ENCODE data around the gene ZNF607.

- PRO-cap = no peak
- RAMPAGE, long total RNA = no peak
Measured at GRCh38 chr19:37117450-37118114, 39.3 kb downstream of the ZNF420 start.

DNA sequence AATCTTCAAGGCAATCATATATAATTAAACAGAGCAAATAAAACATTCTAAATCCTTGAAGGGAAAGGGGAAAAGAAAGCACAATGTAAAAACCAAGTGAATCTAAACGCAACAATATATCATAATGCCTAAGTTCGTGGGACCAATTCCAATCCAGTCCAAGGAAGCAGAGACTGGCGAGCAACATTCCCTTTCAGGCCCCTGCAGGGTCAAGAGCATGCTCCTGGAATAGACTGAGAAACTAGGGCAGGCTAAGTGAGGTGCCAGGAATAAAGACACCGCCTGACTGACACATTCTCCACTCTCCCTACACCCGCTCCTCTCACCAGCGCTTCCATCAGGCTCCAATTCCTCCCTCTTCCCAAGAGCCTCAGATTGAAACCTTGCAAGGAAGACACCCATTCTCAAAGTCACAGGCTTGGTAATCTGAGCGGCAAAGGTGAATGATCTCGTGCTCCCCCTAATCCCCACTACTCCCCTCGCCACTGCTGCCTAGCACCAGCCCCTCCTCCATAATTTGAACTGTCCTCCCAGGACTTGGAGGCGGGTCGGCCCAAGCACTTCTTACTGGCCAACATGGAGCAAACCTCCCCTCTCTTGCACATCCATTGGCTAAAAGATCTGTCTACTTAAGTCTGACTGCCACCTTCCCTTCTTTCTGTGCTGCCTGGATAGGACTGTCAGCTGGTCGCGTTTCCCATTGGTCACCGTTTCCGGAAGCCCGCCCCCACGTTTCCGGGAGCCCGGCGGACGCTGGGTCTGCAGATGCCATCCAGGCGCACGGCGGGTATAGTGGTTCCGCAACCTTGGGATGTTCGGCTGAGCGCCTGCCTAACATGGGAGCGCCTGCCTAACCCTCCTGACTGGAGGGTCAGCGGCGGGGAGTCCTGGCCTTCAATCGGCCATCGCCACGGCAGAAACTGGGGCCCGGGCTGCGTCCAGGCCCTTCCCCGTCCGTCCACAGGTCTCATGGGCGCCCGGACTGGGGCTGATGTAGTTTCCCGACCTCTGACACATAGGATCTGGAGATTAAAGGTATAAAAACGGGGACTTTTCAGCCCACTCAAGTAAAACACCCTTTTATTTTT is 33.5 kb downstream of the ZNF383 start:
- PRO-cap = no peak
- RAMPAGE, long total RNA = no peak

GRCh38 chr19:37507362-37507871 is 678 bp downstream of the ZNF793 start:
- PRO-cap = no peak
- RAMPAGE, long total RNA = no peak

DNA sequence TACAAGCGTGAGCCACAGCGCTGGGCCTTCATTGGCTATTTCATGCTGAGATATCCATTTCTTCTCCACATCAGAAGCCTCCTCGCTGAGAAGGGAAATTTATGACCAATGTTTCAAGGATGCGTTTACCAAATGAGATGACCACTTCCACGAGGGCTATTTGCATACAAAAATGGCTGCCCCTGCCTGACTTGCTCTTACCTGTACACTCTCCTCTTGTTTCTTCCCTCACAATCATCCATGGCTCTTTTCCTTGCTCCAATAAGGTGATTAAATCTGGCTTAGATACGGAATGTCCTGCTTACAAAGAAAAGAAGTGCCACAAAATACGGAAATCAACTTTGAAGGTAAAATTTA is 11.9 kb downstream of the ZNF607 start:
- PRO-cap = no peak
- RAMPAGE, long total RNA = no peak

DNA sequence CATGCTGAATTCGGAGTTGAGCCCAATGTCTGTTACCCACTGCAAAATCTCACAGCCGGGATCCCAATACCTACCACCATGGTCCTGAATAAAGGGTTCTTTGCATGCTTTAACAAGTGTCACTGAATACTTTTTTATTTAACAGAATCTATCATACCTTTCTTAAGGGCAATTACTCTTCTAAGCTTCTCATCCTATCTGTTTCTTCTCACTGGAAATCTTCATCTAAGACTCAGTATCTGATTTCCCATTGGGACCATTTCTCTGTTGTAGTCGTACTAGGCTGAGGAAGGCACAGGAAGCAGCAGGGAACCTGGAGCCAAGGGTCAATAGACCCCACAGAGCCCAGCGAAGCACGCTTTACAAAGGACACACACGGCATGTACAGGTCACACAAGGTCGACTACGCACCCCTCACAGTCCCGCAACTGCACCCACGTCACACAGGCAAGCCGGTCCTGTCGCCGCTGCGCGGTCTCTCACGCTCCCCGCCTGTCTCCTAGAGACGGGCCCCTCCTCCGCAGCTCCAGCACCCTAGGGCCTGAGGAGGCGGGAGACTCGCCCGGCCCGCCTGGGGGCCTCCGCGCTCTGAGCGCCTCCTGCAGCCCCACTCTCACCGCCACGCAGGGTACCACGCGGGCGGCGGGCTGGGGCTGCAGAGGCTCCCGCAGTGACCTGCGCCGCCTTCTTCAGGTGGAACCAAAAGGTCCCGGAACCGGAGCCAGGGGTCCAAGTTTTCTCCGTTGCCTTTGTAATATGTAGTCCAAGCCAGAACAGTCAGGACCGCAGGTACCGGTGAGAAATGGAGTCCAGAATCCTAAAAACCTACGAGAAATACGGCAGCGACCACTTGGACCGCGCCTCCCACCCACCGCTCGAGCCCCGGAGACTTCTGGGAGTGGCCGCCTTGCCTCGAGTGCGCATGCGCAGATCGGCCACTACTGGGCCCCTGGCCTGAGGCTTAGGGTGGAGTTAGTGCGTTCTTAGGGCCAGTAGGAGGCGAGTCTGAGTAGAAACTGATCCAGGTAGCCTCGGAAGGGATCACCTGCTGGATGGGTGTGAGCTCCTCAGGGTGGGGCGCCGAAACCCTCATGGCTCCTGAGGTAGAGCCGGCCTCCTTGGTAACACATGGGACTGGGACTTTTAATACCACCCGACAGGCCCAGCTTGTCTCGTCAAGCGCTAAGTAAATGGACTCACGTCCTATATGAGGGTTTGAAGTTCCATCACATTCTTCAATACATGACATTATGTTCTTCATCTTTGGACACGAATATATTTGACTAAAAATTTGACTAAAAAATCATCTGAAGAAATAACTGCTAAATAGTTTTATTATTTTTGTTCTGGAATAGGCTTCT is at the start of gene ZNF607:
Gene ZNF607 (minus strand): TSS at position 904 of the 1,361 bp plus-strand sequence.
- PRO-cap = unidirectional peak, minus-strand start at position 877 of the sequence
- RAMPAGE, long total RNA = no peak

DNA sequence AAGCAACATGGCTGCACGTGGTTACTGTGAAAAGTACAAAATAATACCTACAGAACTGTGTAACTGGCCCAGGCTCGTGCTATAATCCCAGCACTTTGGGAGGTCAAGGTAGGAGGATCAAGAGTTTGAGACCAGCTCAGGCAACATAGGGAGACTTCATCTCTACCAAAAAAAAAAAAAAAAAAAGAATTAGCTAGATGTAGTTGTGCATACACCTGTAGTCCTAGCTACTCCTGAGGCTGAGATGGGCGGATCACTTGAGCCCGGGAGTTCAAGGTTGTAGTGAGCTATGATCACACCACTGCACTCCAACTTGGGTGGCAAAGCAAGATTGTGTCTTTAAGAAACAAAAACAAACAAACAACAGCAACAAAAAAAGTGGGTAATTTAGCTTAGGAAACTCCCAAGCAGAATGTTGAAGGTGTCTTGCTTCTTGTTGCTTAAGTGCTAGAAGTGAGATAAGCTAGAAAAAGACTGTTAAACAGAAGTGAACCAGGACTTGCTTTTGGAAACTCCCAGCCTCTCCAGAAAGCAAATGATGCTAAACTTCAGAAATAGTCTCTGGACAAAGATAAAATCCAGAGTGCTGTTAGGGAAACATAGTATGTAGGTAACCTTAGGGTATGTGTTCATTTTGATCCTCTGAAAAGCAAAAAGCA is 16.4 kb upstream of the ZNF607 start:
- PRO-cap = no peak
- RAMPAGE, long total RNA = no peak

DNA sequence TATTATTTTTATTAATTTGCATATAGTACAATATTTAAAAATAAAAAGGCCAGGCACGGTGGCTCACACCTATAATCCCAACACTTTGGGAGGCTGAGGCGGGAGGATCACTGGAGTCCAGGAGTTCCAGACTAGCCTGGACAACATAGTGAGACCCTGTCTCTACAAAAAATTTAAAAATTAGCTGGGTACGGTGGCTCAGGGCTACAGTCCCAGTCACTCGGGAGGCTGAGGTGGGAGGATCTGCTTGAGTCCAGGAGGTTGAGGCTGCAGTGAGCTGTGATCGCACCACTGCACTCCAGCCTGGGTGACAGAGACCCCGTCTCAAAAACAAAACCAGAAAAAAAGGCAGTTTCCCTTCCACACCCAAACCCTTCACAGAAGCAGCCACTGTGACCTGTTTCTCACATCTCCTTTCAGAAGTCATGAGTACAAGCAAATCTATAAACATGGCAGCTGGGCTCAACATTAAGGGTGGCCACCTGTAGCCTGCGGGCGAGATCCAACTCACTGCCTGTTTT is 71.7 kb downstream of the SIPA1L3 start:
- PRO-cap = no peak
- RAMPAGE, long total RNA = no peak

DNA sequence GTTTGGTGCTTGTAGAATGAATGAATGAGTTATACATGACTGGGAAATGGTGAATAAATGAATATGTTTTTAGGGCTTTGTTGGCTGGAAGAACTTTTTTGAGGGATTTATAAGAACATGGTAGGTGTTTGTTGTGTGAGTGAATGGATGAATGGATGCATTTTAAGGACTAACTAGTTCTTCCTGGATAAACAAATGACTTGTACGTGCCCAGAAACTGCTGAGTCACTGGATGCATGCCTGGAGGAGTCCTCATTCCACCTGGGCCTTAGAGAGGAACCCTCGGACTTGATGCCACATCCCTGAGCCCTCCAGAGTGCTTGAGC is 153.5 kb downstream of the DPF1 start:
- PRO-cap = no peak
- RAMPAGE, long total RNA = no peak

DNA sequence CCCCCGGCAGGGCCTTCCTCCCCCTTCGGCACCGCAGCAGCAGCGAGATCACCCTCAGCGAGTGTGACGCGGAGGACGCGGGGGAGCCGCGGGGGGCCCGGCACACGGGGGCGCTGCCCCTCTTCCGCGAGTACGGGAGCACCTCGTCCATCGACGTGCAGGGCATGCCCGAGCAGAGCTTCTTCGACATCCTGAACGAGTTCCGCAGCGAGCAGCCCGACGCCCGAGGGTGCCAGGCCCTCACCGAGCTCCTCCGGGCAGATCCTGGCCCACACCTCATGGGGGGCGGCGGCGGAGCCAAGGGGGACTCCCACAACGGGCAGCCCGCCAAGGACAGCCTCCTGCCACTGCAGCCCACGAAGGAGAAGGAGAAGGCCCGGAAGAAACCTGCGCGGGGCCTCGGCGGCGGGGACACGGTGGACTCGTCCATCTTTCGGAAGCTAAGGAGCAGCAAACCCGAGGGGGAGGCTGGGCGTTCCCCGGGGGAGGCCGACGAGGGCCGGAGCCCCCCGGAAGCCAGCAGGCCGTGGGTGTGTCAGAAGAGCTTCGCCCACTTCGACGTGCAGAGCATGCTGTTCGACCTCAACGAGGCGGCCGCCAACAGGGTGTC is 141.9 kb downstream of the DPF1 start:
- PRO-cap = no peak
- RAMPAGE, long total RNA = no peak

DNA sequence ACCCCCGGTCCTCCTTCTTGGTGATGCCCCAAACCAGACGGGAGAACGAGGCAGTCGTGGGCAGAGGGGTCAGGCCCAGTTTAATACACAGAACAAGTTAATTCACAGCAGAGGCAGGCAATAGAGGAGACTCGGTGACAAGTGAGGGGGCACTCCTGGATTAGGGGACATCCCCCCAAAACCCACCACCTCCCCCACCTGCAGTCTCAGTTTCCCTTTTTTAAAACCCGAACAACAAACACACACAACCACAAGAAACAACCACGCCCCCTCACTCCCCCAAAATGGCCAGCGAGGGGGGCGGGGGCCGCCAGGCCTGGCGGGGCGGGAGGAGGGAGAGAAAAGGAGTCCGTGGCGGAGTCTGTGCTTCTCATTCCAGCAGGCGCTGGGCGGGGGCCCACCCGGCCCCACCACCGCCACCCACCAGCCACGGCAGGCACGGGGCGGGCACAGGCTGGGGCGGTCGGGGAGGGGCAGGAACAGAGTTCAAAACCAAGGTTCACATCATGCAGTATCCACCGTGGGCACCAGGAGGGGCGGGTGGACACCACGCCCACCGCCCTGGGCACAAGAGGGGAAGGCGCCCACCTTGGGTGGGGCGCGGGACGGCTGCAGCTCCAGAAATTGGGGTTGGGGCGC is 13.0 kb downstream of the DPF1 start:
- PRO-cap = no peak
- RAMPAGE, long total RNA = no peak

DNA sequence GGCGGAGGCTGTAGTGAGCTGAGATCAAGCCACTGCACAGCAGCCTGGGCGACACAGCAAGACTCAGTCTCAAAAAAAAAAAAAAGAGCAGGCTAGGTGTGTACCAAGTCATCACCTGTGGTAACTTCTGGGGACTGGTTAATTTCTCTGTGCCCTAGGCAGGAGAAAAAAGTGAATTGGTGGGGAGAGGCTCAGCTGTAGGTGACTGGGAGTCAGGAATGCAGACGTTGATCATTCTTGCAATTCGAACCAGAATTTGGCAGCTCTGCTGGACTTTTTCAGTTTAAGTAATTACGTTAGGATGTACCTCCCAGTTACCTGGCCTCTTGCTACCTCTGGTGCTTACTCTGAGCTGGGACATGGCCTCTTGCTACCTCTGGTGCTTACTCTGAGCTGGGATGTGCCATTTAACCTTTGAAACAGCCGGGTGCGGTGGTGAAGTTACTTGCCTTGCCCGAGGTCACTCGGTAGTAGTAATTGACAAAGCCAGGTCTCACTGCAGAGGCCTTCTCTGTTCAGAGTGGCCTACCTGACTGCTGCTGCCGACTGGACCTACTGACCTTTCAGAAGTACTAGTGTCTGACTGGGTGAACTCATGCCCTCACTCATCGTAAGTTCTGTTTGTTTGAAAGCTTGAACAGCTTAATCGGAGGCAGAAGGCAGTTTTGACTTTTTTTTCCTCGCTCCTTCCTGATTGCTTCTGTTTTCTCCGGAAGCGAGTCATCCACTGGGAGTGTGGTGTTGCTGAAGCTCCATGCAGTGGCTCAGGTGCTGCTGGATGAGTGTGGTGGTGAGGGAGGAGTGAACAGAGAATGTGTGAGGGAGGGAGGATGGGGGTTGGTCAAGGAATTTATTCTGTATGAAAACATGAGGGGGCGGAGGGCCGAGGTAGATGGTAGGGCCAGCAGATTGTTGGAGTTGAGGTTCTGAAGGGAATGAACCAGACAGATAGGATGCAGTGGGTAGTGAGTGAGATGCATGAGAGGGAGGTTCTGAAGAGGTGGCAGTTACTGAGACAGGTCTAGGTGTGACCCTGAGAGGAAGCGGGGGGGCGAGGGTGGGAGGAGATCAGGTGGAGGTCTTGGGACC is 2.6 kb downstream of the SPINT2 start:
- PRO-cap = no peak
- RAMPAGE, long total RNA = no peak

- PRO-cap = no peak
- RAMPAGE, long total RNA = no peak
Measured at GRCh38 chr19:38321317-38322487, 2.1 kb downstream of the KCNK6 start.

DNA sequence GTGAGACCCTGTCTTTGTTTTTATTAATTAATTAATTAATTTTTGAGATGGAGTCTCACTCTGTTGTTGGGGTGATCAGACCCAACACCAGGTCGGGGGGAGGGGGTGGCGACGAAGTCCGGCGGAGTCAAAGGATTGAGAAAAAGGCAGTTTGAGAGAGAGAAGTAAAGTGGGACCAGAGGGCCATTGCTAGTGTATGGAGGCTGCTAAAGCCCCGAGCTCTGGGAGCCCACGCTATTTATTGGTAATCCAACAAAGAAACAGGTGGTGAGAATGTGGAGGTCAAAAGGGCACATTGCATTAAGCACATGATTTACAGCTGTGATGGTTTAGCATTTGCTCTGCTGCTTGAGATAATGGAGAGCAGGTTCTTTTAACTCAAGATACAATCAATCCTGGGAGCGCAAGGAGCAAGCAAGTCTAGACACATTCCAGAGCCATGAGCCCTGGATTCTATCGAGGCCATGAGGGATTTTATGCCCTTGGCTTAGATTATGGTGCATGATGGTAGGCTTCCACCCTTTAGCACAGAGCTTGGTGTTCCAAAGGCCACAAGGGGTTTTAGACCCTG is 3.3 kb downstream of the CATSPERG start:
- PRO-cap = no peak
- RAMPAGE, long total RNA = no peak

- PRO-cap = no peak
- RAMPAGE, long total RNA = no peak
Measured at GRCh38 chr19:38395642-38395893, 7.1 kb downstream of the SPRED3 start.

DNA sequence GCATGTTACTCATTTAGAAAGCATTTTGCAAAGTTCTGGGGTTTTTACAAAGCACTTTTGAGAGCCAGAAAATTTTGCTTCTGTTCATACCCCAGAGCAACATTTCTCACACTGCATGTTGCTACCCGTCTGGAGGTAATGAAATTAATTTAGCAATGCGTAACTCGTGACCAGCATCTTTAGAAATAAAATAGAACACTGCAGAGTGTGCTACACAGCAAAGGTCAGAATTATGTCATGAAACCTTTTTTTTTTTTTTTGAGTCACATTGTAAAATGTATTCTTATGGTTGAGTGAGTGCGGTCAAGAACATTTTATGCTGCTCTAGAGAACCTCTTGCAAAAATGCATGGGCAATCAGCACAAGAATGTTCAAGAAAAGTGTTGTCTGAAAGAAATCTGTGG is 58.1 kb downstream of the MAP4K1 start:
- PRO-cap = no peak
- RAMPAGE, long total RNA = no peak

- PRO-cap = no peak
- RAMPAGE, long total RNA = no peak
Measured at GRCh38 chr19:38584834-38585276, 32.9 kb downstream of the MAP4K1 start.

DNA sequence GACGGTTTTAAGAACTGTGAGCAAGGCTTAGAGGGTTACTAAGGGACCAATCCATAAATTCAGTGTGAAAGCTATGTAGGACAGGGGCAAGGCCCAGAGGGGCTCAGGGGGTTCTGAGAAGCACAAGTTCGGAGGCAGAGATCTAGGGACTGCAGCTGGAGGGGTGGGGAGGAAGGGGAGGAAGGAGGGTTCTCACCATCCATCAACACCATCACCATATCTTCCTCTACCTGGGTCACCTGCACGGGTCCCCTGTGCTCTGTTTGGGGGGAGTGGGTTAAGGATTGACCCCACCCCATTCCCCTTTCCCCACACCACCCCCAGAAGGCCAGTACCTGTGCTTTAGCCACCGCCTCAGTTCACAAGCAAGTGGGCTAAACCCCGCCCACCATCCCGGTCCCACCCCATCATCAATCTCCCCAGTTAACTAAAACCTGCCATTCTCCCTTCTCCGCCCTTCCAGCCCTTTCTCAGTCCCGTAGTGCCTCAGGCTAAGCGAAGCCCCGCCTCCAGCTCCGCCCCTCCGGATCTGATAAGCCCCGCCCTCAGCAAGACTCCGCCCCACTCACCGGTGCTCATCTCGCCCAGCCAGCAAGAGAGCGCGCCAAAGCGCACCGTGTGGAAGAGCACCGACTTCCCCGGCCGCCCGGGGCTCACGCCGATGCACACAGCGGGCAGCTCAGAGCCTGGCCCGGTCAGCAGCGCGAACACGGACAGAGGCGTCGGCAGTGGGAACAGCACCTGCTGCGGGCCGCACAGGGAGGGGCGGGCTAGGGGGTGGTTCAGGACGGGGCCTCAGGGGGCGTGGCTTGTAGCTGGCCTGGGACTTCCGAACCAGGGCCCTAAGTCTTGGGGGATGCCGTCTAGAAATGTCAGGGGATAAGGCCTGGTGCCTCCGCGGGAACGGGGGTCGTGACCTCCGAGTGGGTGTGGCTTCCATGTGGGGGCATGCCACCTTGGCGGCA is 21.7 kb downstream of the MAP4K1 start:
- PRO-cap = no peak
- RAMPAGE, long total RNA = no peak

DNA sequence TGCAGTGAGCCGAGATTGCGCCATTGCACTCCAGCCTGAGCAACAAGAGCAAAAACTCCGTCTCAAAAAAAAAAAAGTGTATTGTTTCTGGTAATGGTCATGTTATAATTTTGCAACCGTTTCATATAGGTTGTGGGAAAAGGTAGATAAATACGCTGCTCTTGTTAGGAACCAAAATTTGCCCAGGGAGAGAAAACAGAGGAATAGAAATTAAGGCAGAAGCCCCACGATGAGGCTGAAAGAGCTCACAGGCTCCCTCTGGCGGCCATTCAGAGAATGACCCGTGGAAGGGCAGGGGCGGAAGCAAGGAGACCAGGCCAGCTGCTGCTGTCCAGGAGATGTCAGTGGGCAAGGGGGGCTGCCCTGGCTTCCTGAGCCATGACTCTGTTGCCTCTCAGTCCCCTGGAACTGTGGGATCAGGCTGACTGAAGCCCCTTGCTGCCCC is 12.9 kb upstream of the ACTN4 start:
- PRO-cap = no peak
- RAMPAGE, long total RNA = no peak

- PRO-cap = no peak
- RAMPAGE, long total RNA = no peak
Measured at GRCh38 chr19:38635672-38636477, 11.6 kb upstream of the ACTN4 start.

DNA sequence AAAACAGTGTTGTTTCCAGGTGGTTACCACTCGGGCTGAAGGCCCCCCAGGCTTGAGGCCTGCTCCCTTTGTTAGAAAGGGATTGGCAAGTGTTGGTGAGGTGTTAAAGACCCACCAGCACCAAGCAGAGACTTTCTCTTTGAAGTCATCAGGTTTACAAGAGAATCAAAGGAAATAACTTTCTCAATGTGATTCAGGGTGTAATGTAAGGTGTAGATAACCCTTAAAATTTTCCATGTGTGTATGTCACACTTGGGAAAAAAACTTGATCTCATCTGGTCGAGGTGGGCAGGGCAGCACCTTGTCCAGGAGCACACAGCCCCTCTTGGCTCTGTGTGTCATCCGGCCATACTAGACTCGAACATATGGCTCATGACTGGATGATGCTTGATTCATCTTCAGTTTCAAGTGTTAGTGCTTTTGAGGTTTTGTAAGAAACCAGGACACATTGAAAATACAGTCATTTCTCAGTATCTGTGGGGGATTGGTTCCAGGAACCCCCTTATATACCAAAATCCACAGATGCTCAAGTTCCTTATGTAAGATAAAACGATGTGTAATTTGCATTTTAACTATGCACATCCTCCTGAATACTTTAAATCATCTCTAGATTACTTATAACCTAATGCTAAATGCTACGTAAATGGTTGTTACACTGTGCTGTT is 7.9 kb downstream of the ACTN4 start:
- PRO-cap = no peak
- RAMPAGE, long total RNA = no peak